Tongue (tissue), 2 donors: ENCODE results near the genes ITK, FNDC9 and CLINT1.

DNA sequence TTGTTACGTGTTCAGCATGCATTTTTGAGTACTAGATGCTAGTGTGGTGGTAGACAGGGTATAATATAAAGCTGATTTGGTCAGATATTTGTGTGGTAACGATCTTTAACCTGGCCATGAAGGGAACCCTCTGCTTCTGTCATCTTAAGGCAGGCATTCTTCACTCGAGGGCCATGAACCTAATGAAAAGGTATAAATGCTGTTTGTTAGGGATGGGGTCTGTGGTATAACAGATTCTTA lies 13.4 kb downstream of the CNOT8 start:
- RAMPAGE, long total RNA: no peak

DNA sequence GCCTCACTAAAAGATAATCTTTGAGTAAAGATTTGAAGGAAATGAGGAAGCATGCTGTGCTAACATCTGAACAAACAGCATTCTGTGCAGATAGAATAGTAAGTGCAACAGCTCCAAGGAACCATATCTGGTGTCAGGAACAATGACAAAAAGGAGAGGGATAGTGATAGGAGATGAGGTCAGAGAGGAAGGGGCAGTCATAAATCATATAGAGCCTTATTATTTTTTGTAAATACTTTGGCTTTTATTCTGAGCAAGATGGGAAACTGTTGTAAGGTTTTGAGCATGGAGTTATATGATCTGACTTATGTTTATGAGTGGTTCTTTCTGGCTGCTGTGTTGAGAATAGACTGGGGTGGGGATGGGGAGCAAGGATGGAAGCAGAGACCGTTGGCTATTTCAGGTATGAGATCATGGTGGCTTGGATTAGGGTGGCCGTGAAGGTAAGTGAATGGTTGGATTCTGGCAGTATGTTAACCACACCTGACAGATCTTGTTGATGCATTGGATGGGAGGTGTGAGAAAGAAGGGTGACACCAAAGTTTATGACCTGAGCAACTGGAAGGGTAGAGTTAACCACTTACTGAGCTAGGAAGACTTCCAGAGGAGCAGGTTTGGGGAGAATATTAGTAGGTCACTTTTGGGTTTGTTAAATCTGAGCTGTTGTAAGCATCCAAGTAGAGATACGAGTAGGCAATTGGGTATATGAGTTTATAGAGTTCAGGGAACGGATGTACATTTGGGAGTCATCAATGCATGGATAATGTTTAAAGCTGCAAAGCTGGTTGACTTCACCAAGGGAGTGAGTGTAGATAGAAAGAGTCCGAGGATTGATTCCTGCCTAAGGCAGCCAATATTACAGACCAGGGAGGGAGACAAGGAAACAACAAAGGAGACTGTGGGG lies 4.2 kb downstream of the MRPL22 start:
- RAMPAGE, long total RNA: no peak

GRCh38 chr5:155156648-155157067 lies 143.1 kb downstream of the KIF4B start:
- RAMPAGE, long total RNA: no peak

- RAMPAGE, long total RNA: no peak
Observed at GRCh38 chr5:156271455-156271953, 55.5 kb upstream of the SGCD start.

DNA sequence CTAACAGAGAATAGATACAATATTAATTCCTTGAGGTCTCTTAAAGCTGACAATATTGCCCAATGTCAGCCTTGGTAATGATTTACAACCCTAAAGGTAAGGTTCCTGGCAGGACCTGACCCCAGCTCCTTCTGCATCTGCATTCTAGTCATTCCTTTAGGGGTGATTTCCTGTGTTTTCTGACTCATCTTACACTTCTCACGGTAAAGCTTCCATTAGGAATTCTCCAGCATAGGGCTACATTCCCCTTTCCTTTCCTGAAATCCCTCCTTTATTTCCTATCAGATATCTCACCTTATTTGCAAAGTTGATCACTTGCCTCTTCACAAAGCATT lies 9.3 kb downstream of the HAVCR1 start:
- RAMPAGE, long total RNA: no peak

GRCh38 chr5:157180504-157181391 lies at the start of gene ITK:
ITK (plus strand) TSS chr5:157180840.
- RAMPAGE, long total RNA: no peak

DNA sequence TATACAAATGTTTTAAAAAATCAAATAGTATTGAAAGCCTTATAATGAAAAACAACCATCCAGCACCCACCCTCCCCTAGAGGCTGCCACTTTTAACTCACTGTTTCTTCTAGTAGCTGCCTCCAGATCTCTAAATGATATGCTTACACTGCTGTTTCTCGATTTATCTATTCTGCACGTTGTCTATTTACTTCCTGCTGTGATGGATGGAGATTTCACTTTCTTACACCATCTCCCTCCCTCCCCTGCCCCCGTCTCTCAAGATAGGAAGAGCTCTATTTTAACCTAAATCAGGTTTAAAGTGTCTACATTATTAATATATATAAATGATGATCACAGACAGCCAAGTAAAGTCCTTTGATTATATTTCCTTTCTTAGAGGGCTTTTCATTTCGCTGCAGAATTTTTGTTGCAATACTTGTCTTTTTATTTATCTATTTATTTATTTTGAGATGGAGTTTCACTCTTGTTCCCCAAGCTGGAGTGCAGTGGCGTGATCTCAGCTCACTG lies 6.6 kb downstream of the CYFIP2 start:
- RAMPAGE, long total RNA: no peak

DNA sequence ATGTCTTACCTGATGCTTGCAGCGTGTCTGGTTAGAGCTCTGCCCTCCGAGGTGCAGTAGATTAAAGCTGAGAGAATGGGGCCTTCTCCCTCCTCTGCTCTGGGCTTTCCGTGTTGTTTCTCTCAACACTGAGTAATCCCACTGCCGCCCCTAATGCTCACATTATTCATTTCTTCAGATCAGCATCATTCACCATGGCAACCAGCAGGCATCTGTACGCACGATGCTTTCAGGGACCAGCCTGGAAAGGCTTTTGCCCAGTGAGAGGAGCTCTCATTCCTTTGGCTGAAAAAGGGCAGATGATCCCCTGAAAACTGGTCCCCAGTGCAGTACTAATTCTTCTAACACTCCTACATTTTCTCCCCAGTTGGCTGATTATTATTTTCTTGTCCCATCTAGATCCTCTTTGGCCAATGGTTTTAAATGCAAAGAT lies at the start of gene FNDC9:
FNDC9 (minus strand) TSS at position 146 of the 433 bp plus-strand sequence.
- RAMPAGE, long total RNA: no peak

DNA sequence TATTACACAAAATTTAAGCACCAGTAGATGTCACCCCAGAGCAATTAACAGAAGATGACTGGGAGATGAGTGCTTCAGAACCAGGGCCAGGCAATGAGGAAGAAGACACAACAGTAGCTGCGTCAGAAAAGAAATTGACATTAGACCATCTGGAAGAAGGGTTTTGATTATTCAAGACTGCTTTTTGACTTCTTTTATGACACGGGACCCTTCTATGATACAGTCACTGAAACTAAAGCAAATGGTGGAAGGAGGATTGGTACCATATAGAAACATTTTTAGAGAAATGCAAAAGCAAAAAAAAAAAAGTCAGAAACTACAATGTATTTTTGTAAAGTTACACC lies 28.1 kb upstream of the NIPAL4 start:
- RAMPAGE, long total RNA: no peak

GRCh38 chr5:157561810-157562662 lies 13.5 kb downstream of the ADAM19 start:
- RAMPAGE, long total RNA: no peak

DNA sequence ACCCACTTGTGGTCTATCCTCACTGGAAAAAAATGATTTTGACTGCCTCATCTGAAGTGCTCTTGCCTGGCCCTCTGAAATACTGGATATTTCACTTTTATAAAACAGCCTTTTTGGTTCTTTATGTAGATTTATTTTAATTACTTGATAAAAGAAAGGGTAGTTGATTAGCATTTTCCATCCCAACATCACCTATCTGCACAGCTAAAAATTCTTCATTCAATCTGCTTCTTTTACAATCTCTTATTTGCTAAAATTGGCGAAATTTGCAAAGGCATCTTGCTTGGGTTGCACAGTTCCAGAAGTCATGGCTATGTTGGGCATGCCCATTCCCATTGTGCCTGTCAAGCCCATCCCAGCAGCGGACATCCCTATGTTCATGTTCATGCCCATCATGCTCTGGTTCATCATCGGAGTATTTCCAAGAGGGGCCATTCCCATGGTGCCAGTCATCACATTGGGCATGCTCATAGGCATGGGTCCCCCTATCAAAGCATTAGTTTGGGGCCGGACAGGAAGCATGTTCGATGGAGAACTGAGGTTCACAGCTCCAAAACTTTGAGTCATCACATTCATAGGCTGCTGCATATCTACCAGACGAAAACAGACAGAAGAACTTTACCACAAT lies 44.0 kb downstream of the LSM11 start:
- RAMPAGE, long total RNA: no peak

- RAMPAGE, long total RNA: no peak
Observed at GRCh38 chr5:157845977-157846268, 13.0 kb downstream of the CLINT1 start.

DNA sequence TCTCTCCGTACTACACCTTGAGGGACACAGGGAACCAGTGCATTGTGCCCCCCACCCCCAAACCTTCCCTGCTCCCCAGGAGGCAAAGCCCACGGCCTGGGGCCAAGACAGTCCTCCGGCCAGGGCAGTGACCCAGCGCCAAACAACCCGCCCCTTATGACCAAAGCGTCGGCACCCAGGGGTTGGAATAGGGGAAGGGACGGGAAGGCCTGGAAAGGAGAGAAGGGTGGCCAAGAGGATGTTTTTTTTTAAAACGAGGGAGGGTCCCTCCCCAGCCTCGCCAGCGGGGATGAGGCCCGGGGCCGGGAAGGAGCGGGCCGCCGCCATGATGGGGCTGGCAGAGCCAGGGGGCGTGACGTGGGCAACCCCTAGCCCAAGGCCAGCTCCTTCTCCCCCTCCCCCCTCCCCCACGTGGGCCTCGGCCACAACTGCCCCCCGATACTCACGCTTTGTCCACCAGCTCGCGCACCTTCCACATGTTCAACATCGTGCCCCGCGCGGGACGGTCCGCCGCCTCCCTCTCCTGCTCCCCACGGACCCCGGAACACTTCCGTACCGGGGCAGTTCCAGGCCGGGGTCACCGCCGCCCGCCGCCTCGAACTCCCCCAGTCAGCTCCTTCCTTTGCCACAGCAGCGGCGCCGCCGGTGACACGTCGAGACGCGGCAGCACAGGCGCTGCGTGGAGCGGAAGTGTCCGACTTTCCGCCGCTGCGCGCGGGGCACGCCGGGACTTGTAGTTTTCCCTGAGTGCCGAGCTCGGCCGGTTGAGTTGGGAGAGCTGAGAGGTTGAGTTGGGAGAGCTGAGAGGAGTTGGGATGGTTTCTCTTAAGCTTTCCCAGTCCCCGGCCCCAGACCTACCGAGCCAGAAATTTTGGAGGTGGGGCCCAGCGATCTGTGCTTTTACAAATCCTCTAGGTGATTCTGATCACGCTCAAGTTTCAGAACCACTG lies at the start of gene CLINT1:
CLINT1 (minus strand) TSS at position 662 of the 950 bp plus-strand sequence.
- RAMPAGE, long total RNA: start-site peak on the minus strand centred at position 581 of the sequence, 172 bp wide, 1,007 and 1,086 reads in 2 replicates

- RAMPAGE, long total RNA: no peak
Observed at GRCh38 chr5:157918624-157919610, 60.0 kb upstream of the CLINT1 start.

GRCh38 chr5:157948595-157949309 lies 89.8 kb upstream of the CLINT1 start:
- RAMPAGE, long total RNA: no peak

DNA sequence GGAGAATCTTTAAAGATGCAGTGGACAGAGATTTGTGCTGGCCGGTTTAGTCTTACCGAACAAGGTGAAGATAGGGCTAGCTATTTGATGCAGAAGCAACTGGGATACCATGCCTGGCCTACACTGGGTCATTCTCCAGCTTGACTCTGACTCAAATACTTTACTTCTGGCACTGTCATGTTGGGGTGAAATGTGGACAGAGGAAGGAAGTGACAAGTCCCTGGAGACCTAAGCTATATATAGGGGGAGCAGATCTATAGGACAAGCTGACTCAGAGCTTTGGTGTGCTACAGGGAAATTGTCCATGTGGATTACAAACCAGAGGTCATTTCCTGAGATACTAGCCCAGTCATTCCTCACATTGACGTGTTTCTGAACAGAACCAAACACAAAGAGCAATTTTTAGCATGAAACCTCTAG lies 531.6 kb upstream of the CLINT1 start:
- RAMPAGE, long total RNA: no peak

DNA sequence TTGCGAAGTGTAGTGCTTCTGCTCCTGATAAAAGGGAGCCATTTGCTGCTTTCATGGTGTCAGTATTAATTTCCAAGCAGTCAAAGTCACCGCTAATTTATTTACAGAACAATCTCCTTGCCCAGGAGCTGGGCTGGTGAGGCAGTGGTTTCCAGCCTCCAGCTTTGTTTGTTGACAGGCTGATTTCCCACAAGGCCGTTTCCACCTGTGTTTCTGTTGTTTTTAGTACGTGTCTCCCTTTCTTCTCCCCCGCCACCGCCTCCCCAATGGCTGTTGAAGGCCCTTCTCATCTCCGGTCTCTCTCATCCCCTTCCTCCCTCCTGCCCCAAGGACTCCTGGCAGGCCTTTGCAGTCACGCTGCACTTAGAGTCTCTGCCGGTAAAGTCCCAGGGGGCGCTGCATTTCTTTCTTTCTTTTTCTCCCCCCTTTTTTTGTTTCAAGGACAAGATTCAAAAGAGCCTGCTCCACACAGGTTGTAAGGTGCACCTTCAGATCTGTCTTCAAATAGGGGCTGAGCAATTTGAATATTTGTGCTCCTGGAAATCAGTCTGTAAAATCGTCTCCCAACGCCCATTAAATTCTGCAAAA lies 422.6 kb downstream of the EBF1 start:
- RAMPAGE, long total RNA: no peak

- RAMPAGE, long total RNA: no peak
Observed at GRCh38 chr5:158727195-158727688, 372.5 kb downstream of the EBF1 start.

- RAMPAGE, long total RNA: no peak
Observed at GRCh38 chr5:158818993-158819456, 280.7 kb downstream of the EBF1 start.

DNA sequence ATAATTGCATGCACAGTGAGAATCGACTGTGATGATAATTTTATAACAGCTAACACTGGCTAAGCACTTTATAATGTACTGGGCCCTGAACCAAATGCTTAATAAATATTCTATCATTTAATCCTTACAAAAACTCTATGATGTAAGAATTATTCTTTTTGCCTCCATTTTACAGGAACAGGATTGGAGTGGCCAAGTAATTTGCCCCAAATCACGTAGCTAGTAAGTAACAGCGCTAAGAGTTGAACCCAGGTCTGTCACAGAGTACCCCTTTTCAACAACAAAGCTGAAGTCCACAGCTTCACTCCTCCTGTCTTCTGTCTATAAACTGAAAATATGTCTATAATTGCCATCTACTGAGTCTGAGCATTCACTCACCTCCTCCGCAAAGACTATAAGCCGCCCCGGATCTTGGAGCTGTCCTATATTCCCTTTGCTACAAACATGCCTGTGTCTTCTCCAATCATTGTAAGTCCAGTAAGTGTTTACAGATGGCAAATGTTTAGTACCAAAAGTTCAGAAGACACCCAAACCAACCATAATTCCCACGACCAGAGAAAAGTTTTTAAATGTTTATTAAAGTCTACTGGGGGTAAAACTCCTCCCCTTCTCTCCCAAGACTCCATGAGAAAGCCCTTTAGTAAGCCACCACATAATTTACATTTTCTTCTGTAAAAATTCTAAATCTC lies 81.0 kb downstream of the EBF1 start:
- RAMPAGE, long total RNA: no peak